LNCaP clone FGC (cell line): Measurements from ENCODE around the gene ARL5C.

DNA sequence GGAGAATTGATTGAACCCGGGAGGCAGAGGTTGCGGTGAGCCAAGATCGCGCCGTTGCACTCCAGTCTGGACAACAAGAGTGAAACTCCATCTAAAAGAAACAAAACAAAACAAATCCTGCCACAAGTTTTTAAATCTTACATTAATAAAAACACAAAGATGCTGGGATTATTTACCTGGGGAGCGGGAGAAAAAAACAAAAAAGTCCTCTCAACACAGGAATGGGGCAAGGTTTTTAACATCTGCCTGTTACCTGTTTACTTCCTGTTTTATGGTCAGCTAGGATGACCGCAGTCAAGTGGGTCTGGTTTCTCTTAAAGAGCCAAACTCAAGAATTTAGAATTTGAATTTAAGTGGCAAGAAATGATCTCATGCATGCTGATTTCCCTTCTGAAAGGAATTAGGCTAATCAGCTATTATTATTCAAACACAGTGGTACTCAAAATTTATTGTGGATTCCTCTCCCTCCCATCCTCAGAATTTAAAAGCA lies 39.7 kb upstream of the TBC1D3K start:
- RRBS, 2 experiments = no CpG with 5 or more reads among the region's 7 CpGs

GRCh38 chr17:38256648-38257659 lies 40.0 kb upstream of the MRPL45 start:
- RRBS, 2 experiments = no CpG with 5 or more reads among the region's 107 CpGs

GRCh38 chr17:38295647-38295989 lies 1.4 kb upstream of the MRPL45 start:
- RRBS, 2 experiments = no CpG with 5 or more reads among the region's 9 CpGs

GRCh38 chr17:38429530-38429788 lies 1.2 kb downstream of the ARHGAP23 start:
- RRBS, 2 experiments = no CpG with 5 or more reads among the region's 3 CpGs

GRCh38 chr17:38444279-38444478 lies 15.9 kb downstream of the ARHGAP23 start:
- RRBS, 2 experiments = no CpG with 5 or more reads among the region's 9 CpGs

GRCh38 chr17:38482407-38482895 lies 54.2 kb downstream of the ARHGAP23 start:
- RRBS, 2 experiments = no CpG with 5 or more reads among the region's 13 CpGs

DNA sequence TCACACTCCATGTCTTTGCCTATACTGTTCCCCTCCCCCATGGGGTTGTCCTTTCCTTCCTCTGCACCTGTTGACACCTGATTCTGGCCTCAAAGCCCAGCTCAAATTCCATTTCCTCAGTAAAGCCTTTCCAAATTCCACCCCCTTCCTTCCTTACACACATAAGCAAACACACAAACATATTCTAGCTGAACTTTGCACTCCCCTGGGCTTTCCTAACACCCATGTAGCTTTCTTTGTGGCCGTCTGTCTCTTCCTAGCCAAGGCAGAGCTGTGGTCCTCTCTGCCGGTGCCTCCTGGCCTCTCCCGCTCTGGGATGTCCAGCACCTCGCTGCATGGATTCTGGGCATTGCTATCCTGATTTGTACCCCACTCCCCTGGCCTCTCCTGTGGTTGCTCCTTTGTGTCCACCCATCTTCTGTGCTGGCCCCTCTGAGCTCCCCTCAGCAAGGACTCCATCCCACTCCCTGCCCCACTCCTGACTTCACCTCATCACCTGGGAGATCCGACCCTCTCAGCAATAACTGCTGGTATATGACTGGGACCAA lies 8.4 kb upstream of the SRCIN1 start:
- RRBS, 2 experiments = no CpG with 5 or more reads among the region's 5 CpGs

DNA sequence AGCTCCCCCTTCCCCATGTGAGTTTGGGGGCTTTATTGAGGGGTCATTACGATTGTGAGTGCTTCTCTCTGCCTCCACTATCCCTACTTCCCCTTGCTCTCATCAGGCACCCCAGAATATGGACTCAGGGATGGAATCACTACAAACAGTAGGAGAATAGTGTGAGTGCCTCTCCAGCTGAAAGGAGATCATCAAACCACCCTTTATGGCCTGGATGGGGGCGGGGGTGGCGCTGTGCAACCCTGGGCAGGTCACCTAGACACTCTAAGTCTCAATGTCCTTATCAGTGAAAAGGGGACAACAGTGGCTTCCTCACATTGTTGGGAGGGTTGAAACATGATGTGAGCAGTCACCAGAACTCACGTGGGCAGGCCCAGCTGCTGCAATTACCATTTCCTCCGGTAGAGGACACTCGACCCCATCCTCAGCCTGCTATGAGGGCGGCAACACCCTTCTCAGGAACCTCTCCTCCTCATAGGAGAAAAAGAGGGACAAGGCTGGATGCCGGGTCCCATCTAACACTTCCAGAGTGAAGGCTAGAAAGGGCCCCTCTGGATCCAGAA lies 2.1 kb upstream of the EPOP start:
- RRBS, 2 experiments = no CpG with 5 or more reads among the region's 8 CpGs

DNA sequence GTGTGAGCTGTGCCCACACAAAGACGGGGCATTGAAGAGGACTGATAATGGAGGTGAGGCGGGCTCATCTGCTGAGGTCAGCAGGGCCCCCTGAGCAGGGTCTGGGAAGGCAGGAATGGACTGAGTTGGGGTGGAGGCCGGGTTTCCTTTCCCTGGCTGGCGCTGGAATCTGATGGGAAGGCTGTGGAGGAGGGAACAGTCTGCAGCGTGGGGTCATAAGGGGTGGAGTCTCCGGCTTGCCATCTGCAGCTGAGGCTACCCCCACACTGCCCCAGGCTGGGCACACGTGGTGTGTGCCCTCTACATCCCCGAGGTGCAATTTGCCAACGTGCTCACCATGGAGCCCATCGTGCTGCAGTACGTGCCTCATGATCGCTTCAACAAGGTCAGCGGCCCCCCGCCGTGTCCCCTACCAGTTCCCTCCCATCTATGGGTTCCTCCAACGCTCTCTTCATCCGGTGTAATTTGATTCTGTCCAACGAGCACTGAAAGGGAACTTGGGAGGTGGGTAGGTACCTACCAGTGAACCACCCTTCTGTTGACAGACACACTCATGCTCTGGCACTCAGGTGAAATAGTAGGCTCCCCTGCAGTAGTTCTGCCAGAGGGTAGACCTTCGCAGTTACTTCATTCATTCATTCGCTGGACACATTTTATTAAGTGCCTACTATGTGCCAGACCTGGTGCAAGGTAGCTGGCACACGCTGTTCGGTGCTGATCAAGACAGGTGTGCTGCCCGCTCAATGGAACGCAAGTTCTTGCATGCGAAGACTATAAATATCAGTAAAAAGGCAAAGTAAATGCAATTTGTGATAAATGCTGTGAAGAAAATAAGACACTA lies 2.6 kb downstream of the MLLT6 start:
- RRBS, 2 experiments = no CpG with 5 or more reads among the region's 25 CpGs

DNA sequence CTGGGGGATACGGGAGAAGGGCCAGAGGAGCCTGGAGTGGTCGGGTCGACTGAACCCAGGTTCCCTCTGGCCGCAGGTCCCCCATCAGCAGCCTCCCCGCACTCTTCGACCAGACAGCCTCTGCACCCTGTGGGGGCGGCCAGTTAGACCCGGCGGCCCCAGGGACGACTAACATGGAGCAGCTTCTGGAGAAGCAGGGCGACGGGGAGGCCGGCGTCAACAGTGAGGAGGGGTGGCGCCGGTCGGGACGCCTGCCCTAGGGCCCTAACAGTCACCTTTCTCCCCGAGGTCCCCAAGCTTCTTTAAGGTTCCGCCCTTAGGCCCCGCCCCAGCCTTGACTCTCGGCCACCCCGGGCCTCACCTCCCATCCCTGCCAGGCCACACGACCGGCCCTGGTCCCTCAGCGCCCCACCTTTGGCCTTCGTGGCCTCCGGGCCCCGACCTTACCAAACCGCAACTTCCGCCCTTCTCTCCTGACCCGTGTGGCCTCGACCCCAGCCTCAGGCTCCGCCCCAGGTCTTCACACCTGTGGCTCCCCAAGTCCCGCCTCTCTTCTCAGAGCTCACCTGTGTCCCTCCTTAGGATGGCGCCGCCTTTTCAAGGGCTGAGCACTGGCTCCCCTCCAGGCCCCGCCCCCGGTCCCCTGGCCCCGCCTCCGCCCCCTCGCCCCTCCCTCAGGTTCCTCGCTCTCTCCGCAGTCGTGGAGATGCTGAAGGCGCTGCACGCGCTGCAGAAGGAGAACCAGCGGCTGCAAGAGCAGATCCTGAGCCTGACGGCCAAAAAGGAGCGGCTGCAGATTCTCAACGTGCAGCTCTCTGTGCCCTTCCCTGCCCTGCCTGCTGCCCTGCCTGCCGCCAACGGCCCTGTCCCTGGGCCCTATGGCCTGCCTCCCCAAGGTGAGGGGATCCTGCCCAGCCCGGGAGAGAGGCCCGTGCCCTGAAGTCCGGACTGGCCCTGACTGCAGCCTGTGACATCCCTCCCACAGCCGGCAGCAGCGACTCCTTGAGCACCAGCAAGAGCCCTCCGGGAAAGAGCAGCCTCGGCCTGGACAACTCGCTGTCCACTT lies 10.1 kb upstream of the CISD3 start:
- RRBS, 2 experiments = no CpG with 5 or more reads among the region's 62 CpGs

GRCh38 chr17:38728052-38729158 lies 1.7 kb upstream of the CISD3 start:
- RRBS, 2 experiments = no CpG with 5 or more reads among the region's 16 CpGs

DNA sequence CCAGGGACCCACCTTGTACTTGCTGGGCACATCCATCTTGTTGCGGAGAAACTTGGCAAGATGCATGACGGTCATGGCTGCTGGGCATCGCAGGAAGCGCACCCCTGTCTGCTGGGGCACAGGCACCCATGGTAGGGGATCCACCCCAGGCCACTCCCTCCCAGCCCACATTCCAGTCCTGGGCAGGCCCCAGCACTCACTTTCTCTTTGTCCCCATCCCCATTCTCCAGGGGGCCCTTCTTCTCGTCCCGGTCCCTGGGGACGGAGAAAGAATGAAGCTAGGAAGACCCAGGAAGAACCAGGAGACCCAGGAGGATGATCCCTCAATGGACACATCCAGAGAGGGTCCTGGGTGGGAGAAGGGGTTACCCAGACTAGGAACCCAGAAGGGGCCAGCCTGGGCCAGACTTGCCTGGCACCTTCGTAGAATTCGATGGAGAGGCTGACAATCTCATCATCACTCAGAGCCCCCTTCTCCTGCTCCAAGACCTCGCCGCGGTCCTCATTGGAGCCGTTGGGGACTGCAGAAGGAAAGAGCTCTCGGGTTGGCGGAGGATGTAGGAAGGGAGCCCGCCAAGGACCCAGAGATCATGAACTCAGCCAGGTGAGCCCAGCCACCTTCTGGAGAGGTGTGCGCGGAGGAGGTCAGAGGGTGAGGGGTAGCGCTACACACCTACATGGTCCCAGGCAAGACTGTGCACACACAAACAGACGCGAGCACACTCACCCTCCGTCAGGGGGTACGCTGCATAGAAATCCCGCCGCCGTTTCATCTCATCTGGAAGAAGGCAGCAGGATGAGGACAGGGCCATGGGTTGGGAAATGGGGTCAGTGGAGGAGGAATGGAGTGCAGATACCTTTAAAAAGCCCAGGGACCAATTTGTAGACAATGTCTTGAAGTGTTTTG lies 8.5 kb downstream of the CISD3 start:
- RRBS, 2 experiments = no CpG with 5 or more reads among the region's 26 CpGs

DNA sequence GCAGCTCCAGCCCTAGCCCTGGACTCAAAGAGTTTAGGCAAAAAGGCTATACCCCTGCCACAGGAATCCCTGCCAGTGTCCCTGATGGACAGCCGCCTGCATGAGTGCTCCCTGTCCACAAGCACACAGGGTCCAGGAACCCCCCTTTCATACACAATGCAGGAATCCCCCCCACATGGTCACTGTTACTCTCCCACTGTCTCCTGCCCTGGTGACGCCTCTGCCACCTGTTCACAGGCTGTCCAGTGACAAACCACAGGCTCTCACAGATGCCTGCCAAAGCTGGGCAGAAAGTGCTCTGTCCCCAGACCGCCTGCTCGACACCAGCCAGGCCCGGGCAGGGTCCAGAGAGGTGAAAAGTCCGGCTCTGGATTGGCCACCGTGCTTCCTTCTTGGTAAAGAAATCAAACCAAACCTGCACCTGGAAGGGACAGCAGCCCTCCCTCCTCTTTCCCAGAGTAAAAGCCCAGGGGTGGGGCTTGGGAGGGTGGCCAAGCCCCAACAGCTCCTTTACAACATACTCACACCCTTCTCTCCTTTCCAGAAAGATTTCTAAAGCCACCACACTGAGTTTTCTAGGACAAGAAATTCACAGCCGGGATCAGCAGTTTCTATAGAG lies 6.3 kb downstream of the PCGF2 start:
- RRBS, 2 experiments = no CpG with 5 or more reads among the region's 8 CpGs

DNA sequence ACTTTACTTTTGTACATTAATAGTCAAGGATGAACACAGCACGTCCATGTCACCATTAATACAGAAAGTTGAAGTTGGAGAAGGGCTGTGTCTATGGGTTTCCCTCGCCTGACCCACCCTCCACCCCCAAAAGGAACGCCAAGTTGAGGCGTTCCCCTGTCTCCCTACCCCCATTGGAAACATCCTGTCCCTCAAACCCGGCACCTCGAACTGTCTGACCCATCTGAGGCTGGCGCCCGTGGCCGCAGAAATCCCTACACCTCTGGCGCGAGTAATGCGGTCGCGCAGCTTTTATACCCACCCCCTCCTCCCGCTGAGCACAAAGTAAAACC lies 1.1 kb upstream of the LASP1 start:
- RRBS, 2 experiments = no CpG with 5 or more reads among the region's 15 CpGs

- RRBS, 2 experiments = under 1 to 2% methylated on average over 14 of the region's 25 CpGs
Measured at GRCh38 chr17:38869147-38869739, 615 bp upstream of the LASP1 start.

DNA sequence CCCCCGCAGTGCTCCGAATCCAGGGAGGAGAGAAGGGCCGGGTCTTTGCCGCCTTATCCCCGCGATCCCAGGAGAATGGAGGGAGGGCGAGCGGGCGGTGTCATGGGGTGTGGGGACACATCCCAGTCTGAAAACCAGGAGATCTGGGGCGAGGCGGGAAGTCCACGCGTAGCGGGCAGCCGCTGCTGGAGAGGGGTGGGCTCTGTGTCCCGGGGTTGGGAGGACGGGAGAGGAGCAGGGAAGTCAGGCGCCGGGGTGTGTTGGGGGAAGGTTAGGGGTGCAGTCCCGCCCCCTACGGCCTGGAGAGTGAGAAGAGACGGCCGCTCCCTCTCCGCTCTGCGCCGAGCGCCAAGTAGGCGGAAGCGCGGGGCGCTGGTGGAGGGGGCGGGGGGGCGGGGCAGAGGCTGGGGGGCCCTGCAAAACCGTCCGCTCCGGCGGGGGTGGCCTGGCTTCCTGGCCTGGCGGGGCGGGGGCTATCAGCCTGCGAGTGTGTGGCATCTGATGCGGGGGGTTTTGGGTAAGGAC lies 497 bp downstream of the LASP1 start:
- RRBS, 2 experiments = 1 to 4% methylated on average over 7 to 10 of the region's 41 CpGs

DNA sequence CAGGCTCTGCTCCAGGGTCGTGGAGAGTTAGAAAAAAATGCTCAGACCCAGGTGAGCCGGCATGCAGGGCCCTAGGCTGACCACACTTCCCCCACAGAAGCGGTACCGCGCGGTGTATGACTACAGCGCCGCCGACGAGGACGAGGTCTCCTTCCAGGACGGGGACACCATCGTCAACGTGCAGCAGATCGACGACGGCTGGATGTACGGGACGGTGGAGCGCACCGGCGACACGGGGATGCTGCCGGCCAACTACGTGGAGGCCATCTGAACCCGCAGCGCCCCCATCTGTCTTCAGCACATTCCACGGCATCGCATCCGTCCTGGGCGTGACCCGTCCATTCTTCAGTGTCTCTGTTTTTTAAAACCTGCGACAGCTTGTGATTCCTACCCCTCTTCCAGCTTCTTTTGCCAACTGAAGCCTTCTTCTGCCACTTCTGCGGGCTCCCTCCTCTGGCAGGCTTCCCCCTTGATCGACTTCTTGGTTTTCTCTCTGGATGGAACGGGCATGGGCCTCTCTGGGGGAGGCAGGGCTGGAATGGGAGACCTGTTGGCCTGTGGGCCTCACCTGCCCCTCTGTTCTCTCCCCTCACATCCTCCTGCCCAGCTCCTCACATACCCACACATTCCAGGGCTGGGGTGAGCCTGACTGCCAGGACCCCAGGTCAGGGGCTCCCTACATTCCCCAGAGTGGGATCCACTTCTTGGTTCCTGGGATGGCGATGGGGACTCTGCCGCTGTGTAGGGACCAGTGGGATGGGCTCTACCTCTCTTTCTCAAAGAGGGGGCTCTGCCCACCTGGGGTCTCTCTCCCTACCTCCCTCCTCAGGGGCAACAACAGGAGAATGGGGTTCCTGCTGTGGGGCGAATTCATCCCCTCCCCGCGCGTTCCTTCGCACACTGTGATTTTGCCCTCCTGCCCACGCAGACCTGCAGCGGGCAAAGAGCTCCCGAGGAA lies 48.4 kb downstream of the FBXO47 start:
- RRBS, 2 experiments = no CpG with 5 or more reads among the region's 46 CpGs

DNA sequence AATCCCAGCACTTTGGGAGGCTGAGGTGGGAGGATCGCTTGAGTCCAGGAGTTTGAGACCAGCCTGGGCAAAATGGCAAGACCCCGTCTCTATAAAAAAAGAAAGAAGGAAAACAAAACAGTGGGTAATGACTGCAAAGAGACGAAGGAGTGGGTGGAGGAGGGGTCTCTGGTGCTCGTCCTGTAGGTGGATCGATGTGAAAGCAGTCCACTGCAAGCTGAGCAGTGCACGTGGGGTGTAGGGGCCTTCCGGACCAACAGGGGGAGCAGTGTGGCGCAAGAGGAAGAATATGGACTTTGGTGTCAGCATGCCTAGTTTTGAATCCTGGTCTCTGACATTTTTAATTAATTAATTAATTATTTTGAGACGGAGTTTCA lies 43.3 kb downstream of the FBXO47 start:
- RRBS, 2 experiments = no CpG with 5 or more reads among the region's 9 CpGs

DNA sequence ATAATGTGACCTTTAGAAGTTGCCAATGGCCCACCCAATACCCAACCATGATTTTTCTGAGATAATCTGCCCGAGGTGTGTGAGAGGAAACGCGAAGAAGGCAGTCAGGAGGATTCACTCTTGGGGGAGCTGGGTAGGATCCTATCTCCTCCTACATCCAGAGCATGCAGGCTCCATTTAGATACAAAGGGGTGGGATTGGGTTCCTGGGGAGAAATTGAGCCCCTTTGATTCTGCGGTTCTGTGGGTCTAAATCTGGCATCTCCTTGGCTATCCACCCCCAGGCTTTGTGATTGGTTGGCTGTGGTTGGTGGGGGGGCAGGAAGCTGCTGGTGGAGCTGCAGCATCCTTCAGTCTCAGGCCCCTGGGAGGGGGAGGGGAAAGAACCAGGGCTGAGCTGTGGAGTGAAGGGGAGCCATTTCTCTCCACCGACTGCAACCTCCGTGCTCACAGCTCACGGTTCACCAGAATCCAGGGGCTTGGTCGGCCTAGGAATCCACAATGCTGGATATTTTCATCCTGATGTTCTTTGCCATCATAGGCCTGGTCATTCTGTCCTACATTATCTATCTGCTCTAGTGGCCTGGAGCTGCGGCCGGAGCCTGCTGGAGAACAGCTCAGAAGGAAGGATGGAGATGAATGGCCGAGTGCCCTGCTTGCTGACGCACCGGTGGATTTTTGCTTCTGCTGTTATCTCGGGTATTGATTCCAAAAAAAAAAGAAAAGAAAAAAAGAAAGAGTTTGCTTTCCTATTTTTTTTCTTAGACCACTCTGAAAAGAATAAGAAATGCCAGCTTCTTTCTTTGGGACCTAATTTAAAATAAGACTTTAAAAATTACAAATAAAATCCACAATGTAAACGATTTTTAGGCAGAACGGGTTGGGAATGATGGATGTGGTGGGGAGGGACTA lies 41.8 kb downstream of the FBXO47 start:
- RRBS, 2 experiments = 85 to 93% methylated on average over 4 of the region's 16 CpGs

DNA sequence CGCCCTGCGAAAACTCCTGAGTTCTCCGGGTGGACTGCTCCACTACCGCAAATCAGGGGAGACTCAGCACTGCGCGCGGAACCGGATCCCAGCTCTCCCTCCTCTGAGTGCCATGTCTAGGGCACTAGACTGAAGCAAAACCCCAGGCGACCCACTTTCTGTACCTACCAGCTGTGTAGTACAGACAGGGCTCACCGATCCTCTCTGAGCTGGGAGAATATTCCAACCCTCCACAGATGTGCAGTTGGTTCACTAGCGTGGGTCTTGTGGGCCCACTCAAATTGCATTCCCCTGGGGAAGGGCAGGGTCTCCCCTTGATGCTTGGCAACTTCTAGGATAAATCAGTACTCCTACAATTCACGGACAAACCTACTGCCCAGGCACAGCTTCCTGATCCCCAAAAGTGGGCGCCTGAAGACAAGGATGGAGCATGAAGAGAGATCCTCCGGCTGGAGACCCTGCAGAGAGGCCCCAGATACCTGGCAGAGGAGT lies at the start of gene ARL5C:
Gene ARL5C (minus strand): TSS at position 131 of the 492 bp plus-strand sequence.
- RRBS, 2 experiments = 93 to 94% methylated on average over 8 of the region's 14 CpGs